ENCODE measurements around a stretch of chr6.

DNA sequence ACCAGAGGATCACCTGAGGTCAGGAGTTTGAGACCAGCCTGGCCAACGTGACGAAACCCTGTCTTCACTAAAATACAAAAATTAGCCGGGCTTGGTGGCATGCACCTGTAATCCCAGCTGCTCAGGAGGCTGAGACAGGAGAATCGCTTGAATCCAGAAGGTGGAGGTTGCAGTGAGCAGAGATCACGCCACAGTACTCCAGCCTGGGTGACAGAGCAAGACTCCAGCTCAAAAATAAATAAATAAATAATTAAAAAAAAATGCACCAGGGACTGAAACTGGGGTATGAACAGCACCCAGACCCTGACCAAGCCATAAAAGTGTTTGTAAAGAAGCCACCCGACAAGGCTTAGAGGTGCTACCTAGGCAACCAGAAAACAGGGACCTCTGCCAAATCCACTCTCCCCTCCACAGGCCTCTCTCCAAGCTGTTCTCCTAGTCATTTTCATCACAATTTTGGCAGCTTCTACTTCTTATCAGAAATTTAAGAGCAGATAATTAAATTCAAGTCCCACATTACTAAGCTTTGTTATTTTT is 37.8 kb downstream of the ECT2L start:
- RAMPAGE, long total RNA = no peak
- RRBS = no CpG with 5 or more reads among the region's 6 CpGs

DNA sequence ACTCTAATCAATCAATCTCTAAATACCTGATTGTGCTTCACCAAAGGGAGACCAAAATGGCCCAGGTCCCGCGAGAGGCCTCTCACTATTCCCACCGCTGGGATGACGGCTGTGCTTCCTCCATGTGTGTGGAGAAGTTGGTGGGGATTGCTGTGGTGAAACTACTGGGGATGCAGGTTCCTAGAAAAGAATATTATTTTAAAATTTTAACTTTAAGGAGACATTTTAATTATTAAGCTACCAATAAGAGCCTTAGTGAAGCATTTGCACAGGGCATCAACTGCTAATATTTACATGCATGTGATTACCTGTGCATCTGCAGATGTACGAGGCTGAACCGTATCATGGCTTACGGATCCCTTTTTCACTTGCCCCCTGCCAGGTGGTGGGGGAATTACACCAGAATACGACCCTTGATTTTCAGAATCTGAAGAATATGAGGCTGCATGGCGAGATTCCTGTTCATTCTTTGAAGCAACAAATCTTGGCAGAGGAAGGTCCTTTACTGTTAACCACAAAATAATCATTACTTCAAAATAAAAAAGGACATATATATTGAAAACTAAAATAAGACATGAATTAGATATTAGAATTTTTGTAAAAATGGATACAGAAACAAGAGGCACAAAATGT is 42.7 kb downstream of the REPS1 start:
- RAMPAGE, long total RNA = no peak
- RRBS = no CpG with 5 or more reads among the region's 9 CpGs

GRCh38 chr6:138984772-138985741 is 3.0 kb downstream of the REPS1 start:
- RAMPAGE, long total RNA = no peak
- RRBS = no CpG with 5 or more reads among the region's 2 CpGs

DNA sequence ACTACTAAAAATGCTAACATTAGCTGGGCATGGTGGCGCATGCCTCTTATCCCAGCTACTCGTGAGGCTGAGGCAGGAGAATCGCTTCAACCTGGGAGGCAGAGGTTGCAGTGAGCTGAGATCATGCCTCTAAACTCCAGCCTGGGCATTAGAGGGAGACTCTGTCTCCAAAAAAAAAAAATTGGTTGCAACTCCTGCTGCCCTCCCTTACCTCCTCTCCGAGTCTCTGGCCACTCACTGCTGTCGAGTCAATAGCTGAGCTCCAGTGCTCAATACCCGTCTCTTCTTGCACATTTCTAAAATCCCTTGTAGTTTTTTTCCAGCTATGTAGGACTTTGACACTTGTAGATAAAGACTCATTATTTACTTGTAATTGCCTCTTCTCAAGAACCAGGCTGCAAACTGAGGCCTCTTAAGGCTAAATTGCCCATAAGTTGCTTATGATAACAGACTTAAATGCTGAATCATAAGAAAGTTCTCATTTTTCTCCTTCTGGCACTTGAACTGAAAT is 13.8 kb downstream of the HECA start:
- RAMPAGE, long total RNA = no peak
- RRBS = no CpG with 5 or more reads among the region's 6 CpGs

DNA sequence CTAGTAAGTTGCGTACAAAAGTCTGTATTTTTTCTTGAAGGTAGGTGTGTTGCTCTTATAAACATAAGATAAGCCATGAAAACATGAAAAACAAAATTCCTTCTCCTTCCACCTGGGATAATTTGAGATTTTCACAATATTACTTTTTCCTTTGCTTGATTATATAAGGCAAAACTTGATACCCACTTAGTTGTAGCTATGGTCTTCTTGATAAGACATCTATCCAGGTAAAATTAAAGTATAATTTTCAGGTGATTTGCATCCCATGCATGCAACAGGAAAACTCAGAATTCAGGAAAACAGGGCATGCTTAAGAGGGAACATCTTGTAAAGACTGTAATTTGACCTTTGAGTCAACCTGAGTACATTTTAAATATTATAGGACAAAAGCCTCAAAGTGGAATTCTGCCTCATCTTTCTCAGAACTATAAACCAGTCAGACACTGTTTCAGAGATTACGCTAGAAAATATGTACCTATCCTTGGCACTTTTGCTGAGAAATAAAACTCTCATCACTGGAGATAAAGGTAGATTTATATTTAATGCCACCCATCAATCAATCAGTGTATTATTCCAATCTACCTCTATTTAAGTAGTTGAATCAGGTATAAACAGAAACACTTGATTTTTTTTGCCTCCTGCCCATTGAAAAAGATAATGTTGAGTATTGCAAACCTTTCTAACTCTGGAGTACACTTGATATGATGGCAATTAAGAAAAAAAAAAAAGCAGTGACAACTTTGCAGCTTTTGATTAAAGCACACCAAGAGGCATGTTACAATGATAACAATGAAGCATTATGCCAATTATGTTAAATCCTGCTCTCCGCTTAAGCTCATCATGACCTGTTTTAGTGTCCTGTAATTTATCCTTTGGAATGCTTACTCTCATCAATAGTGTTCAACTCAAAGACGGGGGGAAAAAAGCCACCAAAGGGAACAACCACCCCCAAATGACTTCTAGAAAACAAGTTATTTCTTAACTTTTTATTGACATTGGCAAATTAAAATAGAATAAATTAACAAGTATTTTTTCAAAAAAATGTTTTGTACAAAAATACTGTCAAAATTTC is 2.8 kb downstream of the CITED2 start:
- RAMPAGE, long total RNA = no peak
- RRBS = no CpG with 5 or more reads among the region's 4 CpGs

DNA sequence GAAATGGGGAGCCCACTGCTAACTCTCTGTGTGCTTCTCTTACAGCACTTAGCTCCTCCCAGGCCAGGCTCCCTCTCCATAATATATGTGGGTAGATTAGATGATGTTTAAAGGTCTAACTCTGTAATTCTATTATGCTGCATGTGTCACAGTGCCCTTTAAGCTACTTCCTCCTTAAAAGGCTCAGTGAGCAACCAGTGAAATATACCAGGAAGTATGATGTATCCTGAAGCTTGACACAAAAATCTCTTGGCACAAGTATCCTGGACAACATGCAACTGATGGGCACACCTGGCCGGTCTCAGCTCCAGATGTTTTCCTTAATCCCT is 59.1 kb upstream of the CITED2 start:
- RAMPAGE, long total RNA = no peak
- RRBS = no CpG with 5 or more reads among the region's 1 CpG

- RAMPAGE, long total RNA = no peak
- RRBS = no CpG with 5 or more reads among the region's 7 CpGs
Observed at GRCh38 chr6:140079049-140079865, 704.8 kb upstream of the CITED2 start.

- RAMPAGE, long total RNA = no peak
- RRBS = no CpG with 5 or more reads among the region's 4 CpGs
Observed at GRCh38 chr6:140572275-140572666, 1197.8 kb upstream of the CITED2 start.

DNA sequence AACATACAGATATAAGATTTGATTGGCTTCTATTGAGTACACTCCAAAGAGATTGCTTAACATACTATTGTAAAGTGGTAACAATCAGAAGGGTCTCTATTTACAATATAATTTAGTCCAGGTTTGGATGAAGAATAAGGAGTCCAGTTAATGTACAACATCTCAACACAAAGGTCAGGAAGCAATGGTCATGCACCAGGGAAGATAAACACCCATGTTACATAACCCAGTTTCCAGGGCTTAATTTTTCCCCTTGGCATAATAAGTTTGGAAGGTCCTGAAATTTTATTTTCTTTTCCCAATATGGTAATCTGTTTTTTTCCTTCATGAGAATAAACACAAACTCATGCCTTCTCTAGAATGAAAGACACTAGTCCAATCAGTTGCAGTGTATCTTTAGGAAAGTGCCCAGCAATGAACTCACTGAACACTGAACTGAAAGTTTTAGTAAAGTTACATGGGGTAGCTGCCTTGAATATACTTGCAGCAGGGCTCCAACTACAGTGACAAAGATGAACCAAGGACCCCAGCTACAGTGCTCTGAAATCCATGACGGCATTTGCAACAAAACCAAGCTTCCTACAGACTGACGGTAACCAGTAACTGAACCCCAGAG is 255.3 kb upstream of the GJE1 start:
- RAMPAGE, long total RNA = no peak
- RRBS = no CpG with 5 or more reads among the region's 2 CpGs

DNA sequence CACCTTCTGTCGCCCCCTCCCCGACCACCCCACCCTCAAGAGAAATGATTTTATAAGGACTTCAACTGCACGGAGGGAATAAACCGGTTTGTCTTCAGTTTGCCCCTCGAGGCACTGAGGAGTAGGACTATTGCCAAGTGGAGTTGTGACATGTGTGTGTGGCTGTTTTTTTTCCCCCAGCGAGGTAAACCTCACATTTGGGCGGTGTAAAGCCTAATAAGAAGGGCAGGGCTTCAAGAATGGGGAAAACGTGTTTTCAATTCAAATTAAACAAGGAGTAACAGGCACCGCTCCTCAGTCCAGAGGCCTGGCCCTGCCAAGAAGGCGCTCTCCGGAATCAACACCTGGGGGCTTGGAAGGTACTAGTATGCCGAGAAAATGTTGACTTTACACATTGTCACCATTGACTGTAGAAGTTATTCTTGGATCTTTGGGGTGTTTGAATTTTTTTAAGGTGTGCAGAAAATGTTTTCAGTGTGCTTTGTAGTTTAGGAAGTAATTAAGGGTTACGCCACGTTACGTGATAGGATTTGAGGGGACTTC is 645 bp downstream of the ADGRG6 start:
- RAMPAGE, long total RNA = no peak
- RRBS = no CpG with 5 or more reads among the region's 15 CpGs

GRCh38 chr6:142827166-142827539 is 117.8 kb downstream of the HIVEP2 start:
- RAMPAGE, long total RNA = no peak
- RRBS = no CpG with 5 or more reads among the region's 6 CpGs

- RAMPAGE, long total RNA = no peak
- RRBS = 1% methylated on average over 8 of the region's 18 CpGs
Observed at GRCh38 chr6:142946246-142946399, 1.1 kb upstream of the HIVEP2 start.

DNA sequence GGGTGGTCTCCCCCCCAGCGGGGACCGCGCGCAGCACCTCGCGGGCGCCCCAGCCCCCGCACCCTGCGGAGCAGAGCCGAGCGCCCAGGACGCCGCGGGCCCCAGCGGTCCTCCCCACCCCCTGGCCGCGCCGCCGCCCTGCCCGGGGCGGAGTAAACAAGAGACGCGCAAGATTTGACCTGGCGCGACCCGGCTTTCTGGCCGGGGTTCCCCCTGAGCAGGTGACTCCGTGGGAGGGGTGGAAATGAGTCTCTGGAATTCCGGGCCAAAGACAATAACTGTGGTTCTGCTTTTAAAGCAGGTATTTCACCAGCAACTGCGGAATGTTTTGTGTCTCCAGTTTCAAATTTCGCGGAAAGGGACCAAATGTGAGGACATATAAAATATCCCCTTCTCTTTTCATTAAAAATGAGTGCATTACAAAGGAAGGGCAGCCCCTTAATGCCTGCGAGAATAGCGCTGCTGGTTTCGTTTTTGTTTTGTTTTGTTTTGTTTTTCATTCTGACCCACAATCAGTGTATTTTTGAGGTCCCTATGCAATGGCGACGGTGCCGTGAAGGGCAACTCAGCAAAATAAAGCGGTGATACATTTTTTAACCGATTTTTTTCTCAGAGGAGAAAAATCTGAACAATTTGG is 2.6 kb upstream of the HIVEP2 start:
- RAMPAGE, long total RNA = no peak
- RRBS = 3% methylated on average over 10 of the region's 40 CpGs

GRCh38 chr6:143097153-143097879 is 36.6 kb downstream of the AIG1 start:
- RAMPAGE, long total RNA = no peak
- RRBS = no CpG with 5 or more reads among the region's 6 CpGs

DNA sequence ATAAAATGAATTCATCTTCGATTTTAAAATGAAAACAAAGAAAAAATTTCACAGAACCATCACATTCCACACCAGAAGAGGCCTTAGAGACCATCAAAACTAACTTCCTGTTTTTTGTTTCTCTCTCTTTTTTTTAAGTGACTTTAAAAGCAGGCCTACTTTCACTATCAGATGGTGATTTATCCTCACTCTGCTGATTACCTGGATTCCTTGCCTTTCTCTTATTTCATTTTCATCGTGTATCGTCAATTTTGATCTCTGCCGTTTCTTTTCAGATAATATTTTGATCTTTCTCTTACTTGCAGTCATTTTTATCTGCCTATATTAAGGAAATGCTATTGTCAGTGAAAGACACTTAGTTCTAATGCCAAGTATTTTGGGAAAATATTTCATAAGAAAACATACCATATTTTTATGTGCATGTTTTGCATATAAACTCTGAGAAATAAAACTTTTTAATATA is 17.0 kb upstream of the FUCA2 start:
- RAMPAGE, long total RNA = no peak
- RRBS = no CpG with 5 or more reads among the region's 4 CpGs

GRCh38 chr6:143536206-143536538 is 24.7 kb upstream of the FUCA2 start:
- RAMPAGE, long total RNA = no peak
- RRBS = no CpG with 5 or more reads among the region's 6 CpGs

DNA sequence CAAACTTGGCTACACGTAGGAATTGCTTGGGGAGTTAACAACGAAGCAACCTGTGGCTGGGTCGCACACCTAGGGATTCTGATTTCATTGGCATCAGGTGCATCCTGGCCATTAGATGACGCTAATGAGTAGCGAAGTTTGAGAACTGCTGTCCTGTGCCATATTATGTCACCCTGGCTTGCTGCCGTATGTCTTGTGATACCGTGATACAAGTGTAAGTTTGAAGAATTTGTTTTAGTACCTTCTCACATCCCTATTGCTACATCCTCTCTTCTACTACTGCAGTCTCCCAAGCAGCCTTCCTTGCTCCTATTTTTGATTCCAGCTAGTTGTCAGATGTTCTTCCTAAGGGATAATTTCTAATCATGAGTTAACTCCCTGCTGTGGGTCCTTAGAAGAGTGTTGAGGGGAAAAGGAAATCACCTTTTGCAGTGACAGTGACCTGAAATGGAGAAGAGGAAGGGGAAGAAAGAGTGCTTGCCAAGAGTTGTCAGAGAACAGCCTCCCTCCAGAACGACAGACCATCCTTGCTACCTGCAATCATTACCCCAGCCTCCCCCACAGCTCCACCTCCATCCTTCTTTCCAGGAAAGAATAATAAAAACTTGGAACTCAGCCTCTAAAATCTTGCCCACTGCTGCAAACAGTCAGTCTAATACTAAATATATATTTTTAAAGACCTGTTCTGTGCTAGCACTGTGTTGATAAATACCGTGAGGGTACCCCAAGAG is 28.5 kb upstream of the FUCA2 start:
- RAMPAGE, long total RNA = no peak
- RRBS = no CpG with 5 or more reads among the region's 9 CpGs

GRCh38 chr6:143561624-143562302 is 50.2 kb upstream of the FUCA2 start:
- RAMPAGE, long total RNA = no peak
- RRBS = no CpG with 5 or more reads among the region's 8 CpGs

- RAMPAGE, long total RNA = no peak
- RRBS = no CpG with 5 or more reads among the region's 2 CpGs
Observed at GRCh38 chr6:143707815-143708274, 30.1 kb downstream of the PHACTR2 start.

- RAMPAGE, long total RNA = no peak
- RRBS = no CpG with 5 or more reads among the region's 7 CpGs
Observed at GRCh38 chr6:143747425-143747877, 69.7 kb downstream of the PHACTR2 start.

All from epithelial cell of proximal tubule (primary cell).